Osteocyte (in vitro differentiated cells): ENCODE data around the genes C8A, DAB1 and CYP2J2.

GRCh38 chr1:56797303-56797840, 21.8 kb downstream of the FYB2 start:
- PRO-cap = no peak

GRCh38 chr1:56854356-56855121, at the start of gene C8A:
C8A (plus strand) TSS chr1:56854797.
- PRO-cap = no peak

DNA sequence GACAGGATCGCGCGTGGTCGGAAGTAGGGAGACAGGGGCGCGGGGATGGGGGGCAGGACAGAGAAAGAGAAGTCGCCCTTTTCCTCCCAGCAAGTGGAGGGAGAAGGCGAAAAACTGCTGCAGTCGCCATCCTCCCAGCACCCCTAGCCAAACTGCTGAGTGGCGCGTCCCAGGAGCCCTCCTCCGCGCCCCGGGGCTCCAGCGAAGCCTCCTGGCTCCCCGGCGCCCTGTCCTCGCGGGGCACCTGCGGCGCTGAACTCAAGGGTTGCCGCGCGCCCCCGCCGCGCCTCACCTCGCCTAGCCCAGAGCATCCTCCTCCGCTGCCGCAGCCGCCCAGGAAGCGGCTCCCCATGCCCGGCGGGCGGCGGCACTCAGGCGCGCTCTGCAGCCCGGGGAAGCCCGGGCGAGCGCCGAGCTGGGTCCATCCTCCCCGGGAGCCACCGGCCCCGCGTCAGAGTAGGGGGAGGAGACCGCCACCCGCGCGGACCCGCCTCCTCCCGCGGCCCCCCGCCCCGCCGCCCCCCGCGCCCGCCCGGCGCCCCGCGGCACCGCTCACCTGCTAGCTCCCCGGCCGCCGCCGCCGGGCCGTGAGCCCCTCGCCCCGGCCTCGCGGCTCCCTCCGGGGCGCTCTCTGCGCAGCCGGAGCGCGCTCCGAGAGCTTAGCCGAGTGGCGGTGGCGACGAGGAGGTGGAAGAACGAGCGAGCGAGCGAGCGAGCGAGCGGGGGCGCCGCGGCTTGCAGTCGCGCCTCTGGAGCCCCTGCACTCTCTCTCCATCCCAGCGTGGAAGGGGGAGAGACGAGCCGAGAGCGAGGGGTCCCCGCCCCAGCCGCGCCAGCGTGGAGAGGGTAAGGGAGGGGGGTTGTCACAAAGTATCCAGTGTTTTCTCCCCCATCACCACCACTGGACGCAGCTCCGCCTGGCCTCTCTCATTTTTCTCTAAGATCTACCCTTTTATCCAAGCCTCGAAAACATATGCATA, at the start of gene DAB1:
TSS of gene DAB1 (minus strand) at position 423 of the 980 bp plus-strand sequence.
- PRO-cap = no peak

GRCh38 chr1:58401855-58402385, 144.6 kb downstream of the OMA1 start:
- PRO-cap = no peak

- PRO-cap = no peak
Observed at GRCh38 chr1:58447185-58447722, 99.3 kb downstream of the OMA1 start.

- PRO-cap = no peak
Observed at GRCh38 chr1:58779581-58780457, 4.0 kb downstream of the JUN start.

DNA sequence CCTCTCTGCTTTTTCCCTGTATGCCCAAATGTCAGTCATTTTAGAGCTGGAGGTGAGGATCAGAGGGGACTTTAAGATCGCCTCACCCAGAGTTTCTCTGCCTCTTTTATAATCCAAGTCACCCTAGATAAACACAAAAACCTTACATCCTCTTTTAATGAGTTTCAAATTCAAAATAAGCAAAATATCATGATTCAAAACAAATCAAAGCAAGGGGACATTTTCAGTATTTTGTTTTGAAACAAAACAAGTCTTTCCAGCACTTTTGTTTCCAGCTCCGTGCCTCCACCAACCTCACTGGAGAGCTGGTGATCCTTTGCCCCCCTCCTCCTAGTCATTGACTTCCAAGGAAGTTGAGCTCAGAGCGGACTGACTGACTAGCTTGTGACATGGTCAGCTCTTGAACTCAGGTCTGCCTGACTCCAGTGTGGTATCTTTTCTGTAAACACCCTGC, 35.7 kb upstream of the JUN start:
- PRO-cap = no peak

DNA sequence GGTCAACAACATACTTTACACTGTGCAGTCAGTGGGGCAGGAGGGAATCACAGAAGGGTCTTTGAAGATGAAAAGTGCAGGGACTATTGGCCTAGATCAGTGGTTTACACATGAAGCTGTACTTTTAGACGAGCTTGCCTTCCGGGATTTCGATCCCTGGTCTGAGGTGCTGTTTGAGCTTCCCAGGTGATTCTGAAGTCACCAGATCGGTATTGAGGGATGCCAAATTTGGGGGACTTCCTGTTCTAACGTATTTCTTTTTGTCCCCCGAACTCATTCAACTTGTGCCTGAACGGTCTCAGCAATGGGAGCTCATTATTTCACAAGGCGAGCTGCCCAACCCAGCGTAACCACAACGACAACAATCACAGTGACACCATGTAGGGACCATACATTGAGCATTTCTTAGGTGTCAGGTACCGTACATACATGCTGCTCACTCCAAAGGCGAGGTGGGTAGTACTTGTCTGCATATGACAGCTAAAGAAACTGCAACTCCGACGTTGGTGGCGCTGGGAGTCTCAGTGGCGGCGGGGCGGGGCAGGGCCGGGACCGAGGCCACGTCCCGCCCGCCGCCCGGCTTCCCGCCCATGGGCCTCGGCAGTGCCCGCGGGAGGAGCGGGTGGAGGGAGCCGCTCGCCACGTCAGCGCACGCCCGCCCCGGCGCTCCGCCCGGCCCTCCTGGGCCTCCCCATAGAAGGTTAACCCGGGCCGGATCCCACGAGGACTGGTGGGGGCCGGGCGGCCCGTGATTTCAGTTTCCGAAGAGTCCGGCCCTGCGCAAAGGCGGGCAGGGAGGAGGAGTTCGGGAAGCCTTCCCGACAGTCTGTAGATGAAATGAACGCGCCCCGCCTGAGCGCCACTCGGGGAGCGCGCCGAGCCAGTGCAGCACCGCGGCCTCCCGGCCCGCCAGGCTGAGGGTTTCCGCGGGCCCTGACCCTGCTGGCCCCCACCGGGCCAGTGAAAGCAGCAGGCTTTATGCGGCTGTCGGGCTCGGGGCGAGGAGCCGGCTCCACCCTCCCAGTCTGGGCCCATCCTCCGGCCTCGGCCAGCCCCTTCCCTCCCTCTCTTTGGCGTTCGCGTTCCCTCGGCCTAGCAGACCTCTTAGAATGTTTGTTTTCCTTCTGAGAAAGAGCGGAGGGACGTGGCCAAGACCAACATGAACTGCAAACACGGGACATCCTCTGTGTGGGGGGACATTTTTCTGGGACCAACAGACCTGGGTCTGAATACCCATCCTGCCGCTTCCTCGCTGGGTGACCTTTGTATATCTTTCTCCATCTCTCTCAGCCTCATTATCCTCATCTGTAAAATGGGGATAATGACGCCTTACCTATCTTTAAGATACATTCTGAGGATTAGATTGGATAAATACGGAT, 119.8 kb upstream of the JUN start:
- PRO-cap = bidirectional peak, plus-strand start at position 781 of the sequence, minus-strand start at position 592 of the sequence

DNA sequence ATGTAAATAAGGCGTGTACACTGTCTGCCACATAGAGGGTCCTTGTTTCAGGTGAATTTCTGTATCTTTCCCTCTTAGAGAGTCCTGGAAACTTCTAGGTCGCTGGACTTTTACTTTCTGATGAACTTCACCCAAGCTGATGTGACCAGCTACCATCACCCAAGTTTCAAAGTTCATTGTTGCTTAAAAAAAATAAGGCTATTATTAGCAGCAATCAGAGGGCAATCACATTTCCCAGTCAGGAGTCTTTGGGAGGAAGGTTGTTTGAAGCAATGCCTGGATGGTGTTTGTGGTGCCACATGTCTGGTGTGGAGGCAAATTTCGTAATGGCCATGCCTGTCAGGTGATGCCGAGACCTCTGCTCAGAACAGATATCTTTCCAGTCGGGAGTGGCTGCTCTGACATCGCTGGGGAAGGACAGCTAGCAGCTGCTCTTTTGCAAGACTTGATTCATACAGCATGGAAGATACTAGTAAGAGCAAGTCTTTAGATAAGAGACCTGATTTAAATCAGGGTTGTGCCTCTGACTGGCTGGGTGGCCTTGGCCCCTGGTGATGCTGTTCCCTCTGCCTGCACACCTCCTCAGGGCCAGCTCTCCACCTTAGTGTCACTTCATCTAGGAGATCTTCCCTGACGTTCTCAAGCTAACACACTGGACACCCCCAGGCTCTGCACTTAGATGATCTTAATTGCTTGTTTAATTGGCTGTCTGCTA, 187.8 kb upstream of the JUN start:
- PRO-cap = no peak

DNA sequence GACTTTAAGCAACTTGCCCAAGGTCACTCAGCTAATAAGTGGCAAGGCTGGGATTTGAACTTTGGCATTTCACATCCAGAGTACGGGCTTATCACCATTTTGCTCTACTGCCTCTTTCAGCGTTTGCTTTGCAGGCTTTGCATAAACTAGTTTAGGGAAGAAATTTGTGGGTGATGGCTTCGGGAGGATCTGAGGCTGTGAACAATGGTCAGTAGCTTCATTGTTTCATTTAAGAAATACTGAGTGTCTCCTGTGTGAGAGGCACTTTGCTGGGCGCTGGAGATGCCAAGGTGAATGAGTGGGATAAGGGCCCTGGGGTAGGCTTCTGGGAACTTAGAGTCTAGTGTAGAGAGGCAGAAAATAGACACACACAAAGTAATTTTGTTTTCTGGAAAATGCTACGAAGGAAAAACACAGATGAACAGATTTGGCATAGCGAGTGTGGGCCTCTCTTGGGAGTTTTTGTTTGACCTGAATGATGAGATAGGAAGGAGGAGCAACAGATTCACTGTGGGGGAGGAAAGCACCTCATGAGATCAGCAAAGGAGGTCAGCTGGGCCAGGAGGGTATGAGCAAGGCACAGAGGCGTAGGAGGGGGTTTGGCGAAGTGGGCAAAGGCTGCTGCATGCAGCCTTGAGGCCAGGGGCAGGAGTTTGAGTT, 57.7 kb downstream of the FGGY start:
- PRO-cap = no peak

GRCh38 chr1:59367527-59368255, 70.8 kb downstream of the FGGY start:
- PRO-cap = unidirectional peak, minus-strand start at chr1:59367844

GRCh38 chr1:59520763-59521623, 224.1 kb downstream of the FGGY start:
- PRO-cap = no peak

GRCh38 chr1:59669763-59670028, 145.1 kb upstream of the HOOK1 start:
- PRO-cap = no peak

DNA sequence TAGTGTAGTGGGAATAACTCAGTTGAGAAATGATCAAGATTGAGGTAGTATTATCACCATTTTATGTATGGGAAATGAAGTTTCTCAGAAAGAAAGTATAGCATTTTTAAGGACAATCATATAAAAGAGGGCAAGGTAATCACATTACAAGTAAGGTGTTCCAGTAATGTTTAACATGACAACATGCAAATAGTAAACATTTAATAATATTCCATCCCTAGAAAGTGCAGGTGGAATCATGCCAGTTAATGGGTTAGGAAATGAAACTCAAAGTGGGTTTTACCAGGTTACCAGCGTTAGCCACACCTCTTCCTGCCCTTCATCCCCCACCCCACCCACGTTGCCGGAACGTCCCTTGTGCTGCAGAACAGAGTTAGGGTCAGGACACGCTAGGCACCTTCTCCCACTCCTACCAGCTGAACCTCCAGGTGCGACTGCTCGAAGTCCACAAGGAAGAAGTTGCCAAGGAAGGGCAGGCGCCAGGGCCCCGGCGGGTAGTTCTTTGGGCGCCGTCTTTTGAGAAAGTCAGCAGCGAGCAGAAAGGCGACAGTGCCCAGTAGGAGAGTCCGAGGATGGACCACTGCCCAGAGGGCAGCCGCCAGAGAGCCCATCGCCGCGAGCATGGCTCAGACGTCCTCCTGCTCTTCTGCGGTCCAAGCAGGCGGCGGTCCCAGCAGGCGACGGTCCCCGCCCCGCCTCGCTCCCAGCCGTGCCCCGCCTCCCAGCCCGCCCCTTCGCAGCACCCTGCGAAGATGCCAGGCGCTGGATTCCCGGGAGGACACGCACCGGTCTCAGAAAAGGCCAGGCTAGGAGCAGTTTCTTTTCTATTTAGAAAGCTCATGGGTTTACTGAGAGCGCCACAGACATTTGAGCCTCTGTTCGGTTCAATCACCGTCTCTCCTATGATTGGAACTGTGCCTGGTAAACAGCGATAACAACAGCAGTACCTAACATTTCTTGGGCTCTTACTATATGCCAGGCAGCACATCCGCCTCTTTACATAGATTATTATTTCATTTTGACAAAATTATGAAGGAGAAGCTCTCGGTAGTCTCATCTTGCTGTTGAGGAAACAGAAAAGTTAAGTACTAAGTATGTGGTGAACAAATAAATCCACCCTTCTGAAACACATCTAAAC, at the start of gene CYP2J2:
TSS of gene CYP2J2 (minus strand) at position 650 of the 1,138 bp plus-strand sequence.
- PRO-cap = no peak

GRCh38 chr1:59967096-59967725, 40.6 kb upstream of the CYP2J2 start:
- PRO-cap = no peak

- PRO-cap = bidirectional peak, plus-strand start at chr1:59986782, minus-strand start at chr1:59986639
Observed at GRCh38 chr1:59986417-59986939, 59.9 kb upstream of the CYP2J2 start.

GRCh38 chr1:61081345-61081487, 1.1 kb upstream of the NFIA start:
- PRO-cap = no peak

DNA sequence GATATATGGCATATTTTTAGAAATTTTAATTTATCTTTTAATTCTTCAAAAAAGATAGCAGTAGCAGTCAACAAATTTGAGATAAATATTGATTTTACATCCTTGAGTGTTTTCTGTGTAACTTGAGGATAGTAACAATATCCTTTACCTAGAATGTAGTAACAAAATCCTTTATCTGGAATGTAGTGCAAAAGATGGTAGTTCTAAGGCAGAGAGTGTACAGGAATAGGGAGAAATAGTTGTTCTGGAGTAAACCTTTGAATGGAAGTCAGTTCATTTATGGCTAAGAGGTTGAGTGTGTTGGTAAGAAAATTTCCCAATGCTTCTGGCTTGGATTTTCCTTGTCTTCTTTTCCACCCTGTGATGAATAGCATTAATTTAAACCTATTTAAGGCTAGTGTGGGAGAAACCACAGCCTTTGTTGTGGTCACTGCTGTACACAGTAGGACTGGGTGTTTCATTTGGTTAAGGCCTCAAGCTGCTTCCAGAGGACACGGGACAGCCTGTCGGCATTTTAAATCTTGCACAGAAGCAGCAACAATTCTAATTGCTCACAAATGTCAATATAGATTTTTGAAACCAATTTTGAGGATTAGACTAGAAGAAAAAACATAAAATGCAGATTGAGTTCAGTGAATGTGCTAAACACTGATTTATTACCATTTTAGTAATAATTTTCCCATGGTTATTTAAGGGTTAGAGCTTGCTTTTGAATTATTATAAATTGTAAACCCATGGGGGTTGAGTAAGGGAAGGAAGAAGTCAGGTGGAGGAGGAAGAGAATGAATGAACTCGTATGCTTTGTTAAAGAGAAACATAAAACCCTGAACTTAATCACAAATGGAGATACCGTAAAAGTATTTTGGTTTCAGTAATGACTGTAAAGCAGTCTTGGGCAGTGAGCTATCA, 11.4 kb downstream of the NFIA start:
- PRO-cap = no peak

GRCh38 chr1:61115020-61115521, 32.7 kb downstream of the NFIA start:
- PRO-cap = no peak

DNA sequence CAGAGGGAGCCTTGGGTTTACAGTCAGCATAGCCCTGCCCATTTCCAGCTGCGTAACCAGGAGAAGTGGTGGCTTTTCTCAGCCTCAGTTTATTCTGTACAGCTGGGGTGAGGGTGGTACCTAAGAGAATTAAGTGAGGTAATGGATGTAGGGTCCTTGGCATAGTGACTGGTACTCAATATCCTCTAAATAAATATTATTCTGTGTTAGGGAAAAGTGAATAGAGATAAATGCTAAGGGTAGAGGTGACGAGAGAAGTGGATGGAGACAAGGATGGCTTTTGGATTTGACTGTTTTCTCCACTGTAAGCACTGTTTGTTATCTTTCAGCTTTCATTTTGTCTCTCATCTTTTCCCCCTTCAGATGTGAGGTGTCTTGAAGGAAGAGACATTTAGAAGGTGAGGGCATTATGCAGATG, 91.4 kb downstream of the NFIA start:
- PRO-cap = no peak